Cardiac fibroblast (primary cell): Measurements from ENCODE around the genes GRAMD2B and SLC12A2.

GRCh38 chr5:124625227-124625567 is 121.2 kb downstream of the ZNF608 start:
- RRBS, result no CpG with 5 or more reads among the region's 4 CpGs

DNA sequence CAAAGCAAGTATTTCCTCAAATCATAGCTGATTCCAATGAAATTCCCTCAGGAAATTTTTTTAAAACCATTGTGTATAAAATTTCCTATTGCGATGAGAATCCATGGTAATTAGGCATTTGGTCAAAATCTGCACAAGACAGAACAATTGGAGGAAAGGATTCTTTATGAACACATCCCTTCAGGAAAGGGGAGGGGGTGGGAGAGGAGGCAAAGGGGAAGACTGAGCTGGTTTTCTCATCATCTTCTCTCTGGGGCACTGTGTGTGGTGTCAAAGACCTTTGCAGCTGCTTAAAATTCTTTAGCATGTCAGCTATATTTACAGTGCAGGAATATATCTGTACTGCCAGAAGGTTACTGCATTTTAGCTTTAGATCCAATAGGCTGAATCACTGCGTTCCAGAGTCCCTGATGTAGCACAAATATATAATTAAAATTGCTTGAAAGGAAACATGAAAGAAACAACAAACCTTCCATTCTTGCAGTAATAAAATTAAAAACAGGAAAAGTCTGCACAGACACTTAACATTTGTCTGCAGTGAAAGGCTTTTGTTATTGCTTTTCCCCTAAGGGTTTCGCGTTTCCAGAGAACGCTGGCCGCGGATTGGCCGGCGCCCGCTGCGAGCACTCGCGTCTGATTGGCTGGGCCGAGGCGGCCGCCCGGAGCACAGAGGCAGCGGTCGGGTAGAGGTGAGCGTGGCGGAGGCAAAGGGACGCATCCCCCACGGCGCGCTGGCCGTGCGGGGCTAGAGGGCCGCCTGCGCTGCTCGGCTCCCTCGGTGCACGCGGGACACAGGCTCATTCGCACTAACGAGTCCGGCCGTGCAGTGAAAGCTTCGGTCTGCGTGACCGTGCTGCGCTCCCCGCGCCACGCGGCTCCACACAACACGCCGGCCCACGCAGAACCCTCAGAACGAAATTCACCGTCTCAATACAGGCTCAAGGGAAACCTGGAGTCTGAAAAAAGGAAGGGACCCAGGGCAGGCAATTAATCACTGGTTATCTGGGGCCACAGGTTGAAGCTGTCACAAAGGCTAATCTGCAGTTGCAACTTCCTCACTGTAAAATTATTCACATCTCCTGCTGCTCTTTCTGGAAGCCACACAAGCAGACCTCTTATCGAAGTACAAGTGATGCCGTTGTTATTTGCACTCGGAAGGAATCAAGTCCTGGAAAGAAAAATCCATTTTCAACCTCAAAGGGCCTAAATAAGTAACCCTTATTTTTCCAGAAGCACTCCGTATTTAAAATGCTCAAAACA is 94.9 kb downstream of the ZNF608 start:
- RRBS, result 1% methylated on average over 22 of the region's 54 CpGs

DNA sequence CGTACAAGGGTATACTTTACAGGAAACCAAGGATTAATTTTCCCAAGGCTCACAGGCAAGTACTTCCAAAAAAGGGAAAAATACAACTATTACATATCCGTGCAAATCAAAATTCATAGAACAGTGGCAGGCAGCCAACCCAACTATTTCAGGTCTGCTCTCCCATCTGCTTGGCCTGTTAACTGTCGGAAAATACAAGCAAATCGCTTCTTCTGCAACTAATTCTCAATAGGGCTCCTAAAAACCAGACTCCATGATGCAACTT is 69.0 kb downstream of the ZNF608 start:
- RRBS, result no CpG with 5 or more reads among the region's 4 CpGs

- RRBS, result no CpG with 5 or more reads among the region's 7 CpGs
Observed at GRCh38 chr5:124711278-124712071, 35.0 kb downstream of the ZNF608 start.

DNA sequence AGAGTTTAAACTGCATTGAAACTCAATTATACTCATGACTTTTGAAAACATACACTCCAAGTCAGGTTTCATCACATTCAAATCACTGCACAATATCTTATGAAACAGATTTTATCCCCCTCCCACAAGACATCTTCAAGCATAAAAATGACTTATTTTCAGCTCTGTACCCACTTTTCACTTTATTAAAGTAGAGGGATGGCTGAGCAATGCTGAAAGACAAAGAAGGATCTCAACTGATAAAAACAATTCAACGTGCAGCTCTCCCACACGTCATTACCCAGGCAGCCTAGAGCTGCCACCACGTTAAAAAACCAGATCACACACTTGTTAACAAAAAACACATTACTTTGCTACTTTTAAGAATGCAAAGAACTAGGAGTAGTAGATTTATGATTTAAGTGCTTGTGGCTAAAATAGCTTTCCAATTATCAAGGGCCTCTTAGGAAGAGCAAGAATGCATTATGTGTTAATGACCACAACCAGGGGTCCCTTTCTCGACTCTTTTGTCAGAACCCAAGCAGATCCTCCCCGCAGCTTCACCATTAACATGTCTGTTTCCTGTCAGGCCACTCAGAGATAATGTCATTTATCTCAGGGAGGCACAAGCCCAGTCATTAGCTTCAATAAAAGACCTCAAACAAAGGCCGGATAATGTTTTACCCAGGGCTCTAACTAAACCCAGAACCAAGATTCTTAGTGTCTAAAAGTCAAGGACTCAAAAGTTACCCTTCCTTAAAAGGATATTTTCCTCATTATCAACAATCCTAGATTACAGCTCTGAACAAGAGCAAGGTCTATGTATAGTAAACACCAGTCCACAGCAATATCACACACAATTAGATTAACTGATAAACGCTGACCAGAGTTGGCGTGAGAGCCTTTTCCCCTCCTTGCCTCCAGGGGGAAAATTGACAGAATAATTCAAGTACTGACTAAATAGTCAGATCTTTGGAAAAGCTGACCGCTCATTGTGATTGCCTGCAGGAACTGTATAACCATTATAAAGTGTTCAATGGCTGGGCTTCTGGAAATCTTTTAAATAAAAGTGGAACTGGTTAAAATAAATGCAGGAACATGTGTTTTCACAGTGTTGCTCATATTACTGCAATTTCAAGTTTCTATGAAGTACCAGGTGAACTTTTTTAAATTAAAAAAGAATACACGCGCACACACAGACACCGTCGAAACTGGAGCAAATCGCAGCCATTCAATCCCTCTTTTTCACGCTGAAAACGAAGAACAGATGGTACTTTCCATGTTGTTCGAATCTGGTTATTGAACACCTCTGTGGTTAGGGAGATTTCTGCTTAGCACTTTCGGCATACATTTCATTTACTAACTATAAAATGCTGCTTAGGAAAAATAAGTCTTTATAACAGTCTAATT is 7.4 kb downstream of the ZNF608 start:
- RRBS, result no CpG with 5 or more reads among the region's 18 CpGs

DNA sequence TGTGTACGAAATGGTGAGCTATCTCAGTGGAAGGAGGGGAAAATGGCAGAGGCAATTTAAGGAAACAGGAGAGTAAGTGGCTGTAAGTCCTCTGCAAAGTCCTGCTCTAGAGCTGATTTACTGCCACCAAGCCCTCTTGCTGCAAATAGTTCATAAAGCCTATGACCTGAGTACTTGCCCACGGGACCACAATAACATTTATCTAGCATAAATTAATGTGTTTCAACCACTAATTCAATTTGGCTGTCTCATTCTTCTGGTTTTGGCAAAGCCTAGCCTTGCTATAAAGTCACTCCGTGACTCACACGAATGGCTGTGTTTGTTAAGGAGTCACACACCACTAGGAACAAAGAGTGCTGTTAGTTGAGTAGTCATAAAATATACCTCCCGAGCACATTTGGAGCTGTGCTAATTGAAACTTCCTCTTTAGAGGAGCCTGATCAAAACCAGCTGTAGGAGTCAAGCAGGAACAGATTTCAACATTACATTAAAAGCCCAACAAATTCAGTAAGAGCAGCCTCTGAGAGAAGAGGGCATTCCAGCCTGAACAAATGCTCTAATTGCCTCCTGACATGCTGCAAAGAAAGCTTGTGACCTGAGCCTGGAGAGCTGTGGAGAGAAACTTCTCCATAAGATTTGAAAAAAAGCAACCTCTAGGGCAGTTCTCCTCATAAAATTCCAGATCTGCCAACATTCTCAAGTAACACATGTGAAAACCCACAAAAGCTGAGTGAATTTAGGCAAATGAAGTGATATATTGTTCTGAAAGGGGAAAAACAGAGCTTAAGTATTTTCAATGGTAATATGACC is 738.8 kb upstream of the ZNF608 start:
- RRBS, result no CpG with 5 or more reads among the region's 5 CpGs

GRCh38 chr5:126368301-126368935 is 54.8 kb upstream of the GRAMD2B start:
- RRBS, result no CpG with 5 or more reads among the region's 7 CpGs

DNA sequence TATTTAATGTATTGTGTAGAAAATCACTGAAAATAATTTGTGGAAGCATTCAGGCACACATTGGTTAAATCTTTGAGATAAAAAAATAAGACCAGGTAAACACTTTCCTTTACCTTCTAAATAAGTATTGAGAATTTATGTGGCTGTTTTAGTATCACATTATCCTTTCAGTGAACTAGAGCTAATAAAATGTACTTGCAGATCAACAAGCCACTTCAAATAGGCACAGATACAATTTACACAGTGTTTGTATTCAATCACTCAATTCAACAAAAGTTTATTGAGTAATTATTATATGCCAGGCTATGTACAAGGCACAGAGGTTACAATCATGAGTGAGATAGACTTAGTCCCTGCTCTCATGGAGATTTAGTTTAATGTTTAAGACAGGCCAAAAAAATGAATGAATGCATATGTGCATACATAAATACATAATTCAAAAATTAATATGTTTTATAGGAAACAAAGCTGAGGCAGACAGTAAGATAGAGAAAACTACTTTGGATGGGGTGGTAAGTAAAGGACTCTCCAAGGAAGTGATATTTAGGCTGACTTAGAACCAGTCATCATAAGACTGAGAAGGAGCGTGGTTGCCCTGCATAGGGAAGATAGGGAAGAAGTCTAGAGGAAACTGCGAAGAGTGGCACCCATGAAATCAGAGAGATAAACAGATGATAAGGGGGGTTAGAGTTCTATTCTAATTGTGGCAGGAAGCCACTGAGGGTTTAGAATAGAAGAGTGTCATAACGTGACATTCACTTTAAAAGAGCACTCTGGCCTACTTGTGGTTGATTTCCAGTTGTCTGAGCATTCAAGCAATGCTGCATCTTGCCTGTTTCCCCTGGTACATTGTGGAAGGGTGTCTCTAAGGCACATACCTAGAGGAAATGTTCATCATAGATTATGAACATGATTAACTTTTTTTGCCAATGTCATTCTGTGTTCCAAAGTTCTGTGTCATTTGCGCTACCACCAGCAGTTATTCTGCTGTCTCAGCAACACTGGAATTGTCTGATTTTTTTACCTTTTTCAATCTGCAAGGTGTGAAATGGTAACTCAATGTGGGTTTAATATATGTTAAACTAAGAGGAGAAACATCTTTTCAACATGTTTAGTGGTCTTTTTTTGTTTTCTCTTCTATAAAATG is 49.6 kb upstream of the GRAMD2B start:
- RRBS, result no CpG with 5 or more reads among the region's 4 CpGs

DNA sequence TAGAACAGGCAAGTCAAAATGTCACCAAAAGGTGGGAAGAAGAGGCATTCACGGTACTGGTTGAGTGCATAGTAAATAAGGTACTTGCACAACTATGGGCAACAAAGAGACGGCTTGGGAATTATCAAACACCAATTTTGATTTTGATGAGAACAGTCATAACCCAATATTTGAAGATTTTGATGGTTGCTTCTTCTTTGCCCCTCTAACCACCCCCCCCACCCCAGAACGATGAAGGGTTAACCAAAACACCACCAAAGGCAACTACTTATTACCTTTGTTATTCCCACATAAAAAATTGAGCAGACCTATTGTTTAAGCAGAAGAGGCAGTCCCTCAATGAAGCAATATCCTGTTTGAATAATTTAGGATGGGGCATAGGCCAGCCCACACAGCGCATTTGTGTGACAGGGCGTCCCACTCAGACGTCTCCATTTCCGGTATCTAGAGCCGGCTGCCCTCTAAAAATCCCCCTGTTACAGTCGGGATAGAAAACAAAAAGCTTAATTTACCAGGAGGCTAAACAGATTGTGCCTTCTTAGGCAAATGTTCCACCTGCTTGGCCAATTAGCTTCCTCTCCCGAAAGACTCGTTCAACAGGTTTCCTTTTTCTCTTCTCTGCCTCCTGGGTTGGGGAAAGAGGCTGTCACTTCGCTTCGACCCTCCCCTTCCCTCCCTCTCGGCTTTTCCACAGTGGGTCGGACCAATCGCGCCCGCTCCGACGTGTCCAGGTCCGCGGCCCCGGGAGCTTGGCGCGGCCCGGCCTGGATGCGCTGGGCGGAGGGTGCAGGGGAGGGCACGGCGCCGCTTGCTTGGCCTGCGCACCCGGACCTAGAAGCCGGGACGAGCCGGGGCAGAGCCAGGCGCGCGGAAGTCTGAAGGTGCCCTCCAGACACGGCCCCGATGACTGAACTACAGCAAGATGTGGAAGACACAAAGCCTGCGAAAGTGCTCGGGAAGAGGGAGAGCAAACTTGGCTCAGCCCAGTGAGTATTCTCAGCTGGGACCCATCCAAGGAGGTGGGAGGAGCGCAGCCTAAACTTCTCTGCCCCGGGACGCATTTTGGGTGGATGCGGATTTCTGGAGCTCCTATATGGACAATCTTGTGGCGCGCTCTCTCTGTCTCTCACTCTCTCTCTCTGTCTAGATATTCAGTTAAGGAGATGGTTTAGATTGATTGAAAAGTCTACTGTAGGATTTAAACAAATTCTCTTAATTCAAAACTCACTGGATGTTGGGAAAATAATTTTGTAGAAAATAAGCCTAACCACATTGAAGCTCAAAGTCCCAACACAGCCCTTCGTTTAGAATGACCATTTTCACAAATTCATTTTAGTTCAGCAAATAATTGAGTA is at the start of gene GRAMD2B:
TSS of gene GRAMD2B (plus strand) at position 706 of the 1,355 bp plus-strand sequence.
- RRBS, result 2% methylated on average over 8 of the region's 50 CpGs

DNA sequence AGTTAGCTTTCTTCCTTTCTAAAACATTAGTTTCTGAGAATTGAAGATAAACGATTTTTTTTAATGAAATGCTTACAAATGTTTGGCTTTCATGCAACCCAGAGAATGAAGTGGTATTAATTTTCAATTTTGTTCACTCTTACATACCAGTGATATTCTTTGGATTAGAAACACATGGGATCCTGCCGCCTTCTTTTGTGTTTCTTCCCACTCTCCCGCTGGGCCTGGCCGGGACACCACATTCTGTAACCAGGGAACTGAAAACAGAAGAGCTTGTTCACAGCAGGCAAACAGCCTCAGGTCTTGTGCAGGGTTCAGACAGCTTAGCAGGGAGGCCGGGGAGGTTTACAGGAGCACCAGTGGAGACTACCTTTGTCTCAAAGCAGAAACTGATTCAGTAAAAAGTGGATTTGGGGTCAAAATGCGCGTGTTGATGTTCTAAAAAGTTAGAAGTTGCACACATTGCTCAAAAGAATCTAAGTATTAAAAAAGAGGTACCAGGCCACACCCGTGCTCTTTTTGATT is 67.0 kb downstream of the GRAMD2B start:
- RRBS, result no CpG with 5 or more reads among the region's 8 CpGs

- RRBS, result no CpG with 5 or more reads among the region's 8 CpGs
Observed at GRCh38 chr5:126509335-126509983, 85.6 kb downstream of the ALDH7A1 start.

GRCh38 chr5:126513651-126514667 is 81.1 kb downstream of the ALDH7A1 start:
- RRBS, result no CpG with 5 or more reads among the region's 12 CpGs

- RRBS, result no CpG with 5 or more reads among the region's 3 CpGs
Observed at GRCh38 chr5:126519757-126520427, 75.1 kb downstream of the ALDH7A1 start.

- RRBS, result 0% methylated on average over 1 of the region's 5 CpGs
Observed at GRCh38 chr5:126680020-126680731, 48.7 kb downstream of the TEX43 start.

DNA sequence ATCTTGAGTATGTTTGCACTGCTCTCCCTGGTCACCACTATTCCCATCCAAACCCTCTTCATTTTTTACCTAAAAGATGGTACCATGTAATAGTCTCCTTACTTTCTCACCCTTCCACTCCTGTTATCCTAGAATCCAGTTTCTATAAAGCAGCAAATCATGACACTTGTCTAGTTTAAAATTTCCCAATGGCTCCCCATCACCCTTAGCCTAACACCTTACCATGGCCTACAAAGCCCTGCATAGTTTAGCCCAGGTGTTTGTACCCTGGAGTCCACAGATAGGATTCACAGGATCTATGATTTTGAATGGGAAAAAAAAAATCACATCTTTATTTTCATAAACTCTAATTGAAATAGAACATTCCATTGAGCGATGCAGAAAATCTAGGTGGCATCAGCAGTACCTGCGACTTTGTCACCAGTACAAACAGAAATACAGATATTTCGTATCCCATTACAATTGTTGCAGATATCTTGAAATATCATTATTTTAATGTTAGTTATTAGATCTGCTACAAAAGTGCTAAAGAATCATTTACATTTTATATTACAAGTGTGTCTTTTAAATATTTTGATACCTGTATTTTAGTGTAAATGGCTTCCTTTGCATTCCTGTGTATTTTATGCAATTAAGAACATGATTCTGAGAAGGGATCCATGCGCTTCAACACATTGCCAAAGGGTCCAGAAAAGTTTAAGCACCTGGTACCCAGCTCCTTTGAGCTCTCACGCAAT is 110.2 kb downstream of the LMNB1 start:
- RRBS, result no CpG with 5 or more reads among the region's 5 CpGs

GRCh38 chr5:126895770-126896031 is 118.8 kb downstream of the LMNB1 start:
- RRBS, result no CpG with 5 or more reads among the region's 8 CpGs

DNA sequence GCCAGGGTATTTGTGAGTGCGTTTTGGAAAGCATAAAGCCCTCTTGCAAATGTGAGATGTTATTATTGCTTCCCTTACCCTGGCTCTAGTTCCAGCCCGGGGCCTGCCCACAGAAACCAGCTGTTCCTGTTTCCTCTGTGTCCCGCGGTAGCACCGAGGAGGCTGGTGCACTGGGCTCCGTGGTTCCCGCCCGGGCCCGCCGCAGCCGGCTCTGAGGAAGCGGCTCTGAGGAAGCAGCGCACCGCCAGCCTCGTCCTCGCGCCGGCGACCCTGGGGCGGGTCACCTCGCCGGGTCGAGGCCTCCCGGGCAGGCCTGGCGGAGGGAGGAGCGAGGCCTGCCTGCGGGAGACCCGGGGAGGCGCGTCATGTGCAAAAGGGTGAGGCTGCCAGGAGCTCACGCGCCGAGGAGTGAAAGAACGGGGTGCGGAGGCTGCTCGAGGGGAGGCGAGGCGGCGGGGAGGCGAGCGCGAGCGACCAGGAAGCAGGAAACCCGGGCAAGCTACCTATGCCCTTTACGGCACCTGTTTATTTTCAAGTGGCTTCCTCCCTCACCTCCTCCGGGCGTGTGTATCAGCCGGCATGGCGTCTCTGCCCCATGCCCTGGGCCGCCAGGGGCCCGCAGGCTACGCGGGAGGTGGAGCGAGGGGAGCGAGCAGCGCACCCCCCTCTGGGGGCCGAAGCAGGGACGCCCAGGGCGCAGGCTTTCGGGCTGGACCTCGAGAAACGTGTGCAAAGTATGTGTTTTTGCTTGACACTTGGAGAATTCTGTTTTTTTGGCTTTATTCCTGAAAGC is 61.2 kb upstream of the MEGF10 start:
- RRBS, result 4% methylated on average over 20 of the region's 62 CpGs

- RRBS, result 5% methylated on average over 4 of the region's 15 CpGs
Observed at GRCh38 chr5:127290966-127291234, 304 bp downstream of the MEGF10 start.

GRCh38 chr5:128083692-128084129 is at the start of gene SLC12A2:
Gene SLC12A2 (plus strand): TSS chr5:128083766.
- RRBS, result under 1% methylated on average over 43 of the region's 63 CpGs

GRCh38 chr5:128201057-128201875 is 117.7 kb downstream of the SLC12A2 start:
- RRBS, result 1% methylated on average over 13 of the region's 36 CpGs